Mesenchymal stem cell of the bone marrow (primary cell): Measurements from ENCODE around the genes TPP1, OR2AG1, OR10A6 and STK33.

DNA sequence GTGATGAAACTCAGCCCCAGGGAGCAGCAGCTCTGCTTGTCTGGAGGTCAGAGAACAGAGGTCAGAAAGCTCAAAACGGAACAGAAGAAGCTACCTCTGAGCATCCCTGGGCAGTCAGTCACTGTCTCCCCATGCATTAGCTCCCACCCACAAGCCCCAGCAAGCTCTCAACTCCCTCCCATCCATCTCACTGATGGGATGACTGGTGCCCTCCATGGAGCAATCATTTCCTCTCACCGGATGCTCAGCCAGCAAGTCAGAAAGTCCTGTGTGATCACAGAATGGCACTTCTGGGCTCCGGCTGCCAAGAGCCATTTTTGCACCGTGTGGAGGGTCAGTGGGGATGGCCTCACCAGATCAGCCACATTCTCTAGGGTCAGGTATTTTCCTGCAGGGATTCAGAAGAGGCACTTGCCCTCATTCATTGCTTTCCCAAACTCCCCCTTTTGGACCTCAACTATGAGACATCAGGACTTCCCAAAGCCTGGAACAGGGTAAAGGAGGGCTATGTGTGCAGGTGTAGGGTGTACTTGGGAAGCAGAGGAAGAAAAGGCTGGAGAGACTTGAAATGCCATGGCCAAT, 1.7 kb downstream of the TPP1 start:
- CAGE, long polyA plus RNA: no peak

GRCh38 chr11:6619319-6619710, at the start of gene TPP1:
Gene TPP1, minus strand, starts transcription at chr11:6619422.
- CAGE, long polyA plus RNA: no peak

GRCh38 chr11:6680731-6681708, 2.1 kb downstream of the MRPL17 start:
- CAGE, long polyA plus RNA: no peak

DNA sequence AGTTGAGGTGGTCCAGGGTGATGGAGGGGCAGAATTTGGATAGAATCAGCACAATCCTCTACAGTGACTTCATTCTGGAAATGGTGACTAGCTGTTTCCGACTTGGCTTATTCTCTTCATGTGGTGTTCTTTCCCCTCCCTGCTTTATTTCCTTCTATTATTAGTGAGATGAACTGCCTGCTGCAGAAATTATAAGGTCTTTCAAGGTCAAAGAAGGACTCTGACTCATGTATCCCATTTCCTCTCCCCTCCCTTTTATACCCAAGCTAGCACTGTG, 12.2 kb upstream of the MRPL17 start:
- CAGE, long polyA plus RNA: no peak

- CAGE, long polyA plus RNA: no peak
These were observed at the start of gene OR2AG1 for GRCh38 chr11:6782841-6783101. Gene OR2AG1, plus strand, starts transcription at chr11:6783020.

- CAGE, long polyA plus RNA: no peak
These were observed 5.2 kb downstream of the SYT9 start for GRCh38 chr11:7256755-7257467.

DNA sequence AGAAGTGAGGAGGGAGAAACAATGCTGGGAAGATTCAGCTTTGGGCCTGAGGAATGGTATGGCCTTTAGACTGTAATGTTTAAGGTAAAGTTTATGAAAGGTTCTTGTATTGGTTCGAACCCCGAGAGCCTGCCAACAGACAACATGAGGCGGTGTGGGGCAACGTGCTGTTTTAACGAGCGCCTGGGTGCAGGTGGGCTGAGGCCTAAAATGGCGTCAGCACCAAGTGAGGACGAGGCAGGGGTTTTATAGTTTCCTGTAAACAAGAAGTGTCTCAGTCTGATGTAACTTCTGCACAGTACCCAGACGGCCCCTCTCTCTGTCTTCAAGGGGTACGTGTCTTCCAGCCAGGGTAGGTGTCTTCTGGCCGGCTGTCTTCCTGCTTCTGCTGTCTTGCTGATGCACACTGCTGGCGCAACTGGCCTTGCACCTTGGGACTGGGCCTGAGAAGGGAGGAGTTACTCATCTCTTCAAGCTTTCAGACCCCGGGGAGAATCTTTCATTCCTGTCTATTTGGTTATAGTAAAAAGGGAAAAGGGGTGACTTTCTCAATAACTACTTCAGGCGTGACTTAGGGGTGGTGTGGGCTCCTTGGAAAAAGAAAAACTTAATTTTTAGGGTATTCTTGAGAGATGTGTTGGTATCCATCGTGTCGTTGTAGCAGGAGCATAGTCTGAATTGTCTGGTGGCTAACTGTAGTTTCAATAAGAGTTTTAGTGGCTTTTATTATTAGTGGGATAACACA, 2.8 kb downstream of the PPFIBP2 start:
- CAGE, long polyA plus RNA: no peak

GRCh38 chr11:7575681-7576735, 62.2 kb downstream of the PPFIBP2 start:
- CAGE, long polyA plus RNA: no peak

GRCh38 chr11:7604749-7605146, 68.6 kb downstream of the CYB5R2 start:
- CAGE, long polyA plus RNA: no peak

GRCh38 chr11:7648260-7648944, 24.9 kb downstream of the CYB5R2 start:
- CAGE, long polyA plus RNA: no peak

GRCh38 chr11:7671268-7671769, 2.0 kb downstream of the CYB5R2 start:
- CAGE, long polyA plus RNA: no peak

DNA sequence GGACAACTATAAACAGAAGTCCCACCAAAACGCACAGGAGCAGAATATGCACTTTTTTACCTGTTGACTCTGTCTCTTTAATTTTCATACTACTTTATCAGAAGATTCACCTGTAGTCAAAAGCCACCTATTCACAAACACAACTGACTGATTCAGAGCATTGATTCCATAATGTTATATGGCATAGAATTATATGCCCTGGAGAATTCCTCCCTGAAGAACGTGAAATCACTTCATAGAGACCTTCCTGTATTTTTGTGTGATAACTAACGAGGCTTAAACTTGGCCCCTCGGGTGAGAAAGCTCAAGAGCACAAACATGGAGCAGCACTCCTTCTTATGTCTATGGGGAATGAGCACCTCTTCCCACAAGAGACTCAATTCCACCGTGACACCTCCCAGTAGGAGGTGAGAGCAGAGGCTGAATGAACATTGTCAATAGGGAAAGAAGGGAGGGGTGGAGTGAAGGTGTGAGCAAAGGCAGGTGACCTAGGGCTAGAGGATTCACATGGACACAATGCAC, at the start of gene OR10A6:
Gene OR10A6, minus strand, starts transcription at position 132 of the 522 bp plus-strand sequence.
- CAGE, long polyA plus RNA: no peak

DNA sequence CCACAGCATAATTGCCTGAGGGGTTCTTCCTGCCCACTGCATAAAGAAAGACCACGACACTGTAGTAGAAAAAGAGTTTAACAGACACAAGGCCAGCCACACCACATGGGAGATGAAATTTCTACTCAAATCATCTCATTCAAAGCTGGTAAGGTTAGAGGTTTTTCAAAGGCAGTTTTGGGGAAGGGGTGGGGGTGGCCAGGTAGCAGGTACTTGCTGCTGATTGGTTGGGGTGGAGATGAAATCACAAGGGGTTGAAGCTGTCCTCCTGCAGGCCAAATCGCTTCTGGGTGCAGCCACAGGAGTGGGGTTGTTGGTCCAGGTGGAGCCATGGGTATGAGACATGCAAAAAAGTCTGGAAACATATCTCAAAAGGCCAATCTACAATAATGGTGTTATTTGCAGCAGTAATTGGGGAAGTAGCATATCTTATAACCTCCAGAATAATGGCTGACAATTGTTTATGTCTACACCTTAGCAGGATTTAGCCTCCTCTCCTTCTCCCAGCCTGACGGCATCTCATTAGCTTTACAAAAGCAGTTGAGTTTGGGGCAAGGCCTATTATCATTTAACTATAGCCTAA, 4.8 kb upstream of the NLRP10 start:
- CAGE, long polyA plus RNA: no peak

GRCh38 chr11:7991612-7992289, 4.6 kb downstream of the EIF3F start:
- CAGE, long polyA plus RNA: no peak

GRCh38 chr11:8032868-8033640, 45.9 kb downstream of the EIF3F start:
- CAGE, long polyA plus RNA: no peak

DNA sequence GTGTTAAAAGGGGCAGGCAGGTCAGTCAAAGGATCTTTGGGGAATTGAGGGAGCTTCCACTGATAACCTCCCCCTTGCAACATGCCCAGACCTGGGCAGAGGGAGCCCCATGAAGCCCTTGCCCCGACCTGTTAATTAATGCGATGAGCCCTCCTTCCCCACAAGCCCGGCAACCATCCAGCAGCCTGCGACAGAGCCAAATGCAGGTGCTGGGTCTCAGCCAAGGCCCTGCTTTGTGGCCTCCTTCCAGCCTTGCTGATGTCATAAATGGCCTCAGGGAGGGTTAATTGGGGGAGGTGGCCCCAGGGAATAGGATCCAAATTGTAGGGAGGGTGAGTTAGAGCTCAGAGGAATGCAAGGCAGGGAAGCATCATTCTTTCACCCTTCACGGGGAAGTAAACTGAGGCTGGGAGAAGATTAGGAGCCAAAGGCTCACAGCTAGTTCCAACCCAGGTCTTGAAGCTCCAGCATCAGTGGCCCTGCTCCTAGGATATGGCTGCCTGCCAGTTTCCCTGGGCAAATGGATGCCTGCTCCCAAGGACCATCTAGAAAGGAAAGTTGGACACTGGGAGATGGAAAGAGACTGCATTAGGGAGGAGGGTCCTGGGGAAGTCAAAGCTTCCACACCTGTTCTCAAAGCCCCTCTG, 34.3 kb downstream of the LMO1 start:
- CAGE, long polyA plus RNA: no peak

DNA sequence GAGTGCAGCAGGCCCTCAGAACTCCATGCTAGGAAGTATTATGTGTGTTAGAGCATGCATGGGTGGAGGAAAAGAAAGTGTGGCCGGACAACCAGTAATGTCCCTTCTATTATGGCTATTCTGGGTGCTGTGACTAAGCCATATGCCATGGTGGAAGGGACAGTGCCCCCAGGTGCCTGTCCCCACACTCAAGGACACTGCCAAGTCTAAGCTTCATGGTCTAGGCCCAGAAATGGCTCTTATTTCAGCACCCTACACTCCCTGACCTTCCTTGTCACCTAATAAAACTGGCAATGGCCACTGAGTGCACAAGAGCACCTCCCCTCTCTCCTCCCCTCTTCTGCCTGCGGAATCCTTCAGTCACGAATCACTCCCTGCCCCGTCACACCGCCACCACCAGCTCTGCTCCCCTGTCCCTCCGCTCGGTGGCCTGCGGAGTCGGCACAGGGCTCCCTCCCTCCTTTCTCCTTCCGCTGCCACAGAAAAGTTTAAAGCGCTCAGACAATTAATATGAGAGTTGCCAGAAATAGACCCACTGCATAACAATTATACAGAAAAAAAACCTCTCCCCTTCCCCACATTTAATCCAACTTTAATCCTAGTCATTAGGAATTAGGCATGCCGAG, 19.0 kb upstream of the LMO1 start:
- CAGE, long polyA plus RNA: no peak

- CAGE, long polyA plus RNA: no peak
These were observed 129.3 kb downstream of the STK33 start for GRCh38 chr11:8464665-8465169.

- CAGE, long polyA plus RNA: no peak
These were observed 112.0 kb downstream of the STK33 start for GRCh38 chr11:8482053-8482424.

DNA sequence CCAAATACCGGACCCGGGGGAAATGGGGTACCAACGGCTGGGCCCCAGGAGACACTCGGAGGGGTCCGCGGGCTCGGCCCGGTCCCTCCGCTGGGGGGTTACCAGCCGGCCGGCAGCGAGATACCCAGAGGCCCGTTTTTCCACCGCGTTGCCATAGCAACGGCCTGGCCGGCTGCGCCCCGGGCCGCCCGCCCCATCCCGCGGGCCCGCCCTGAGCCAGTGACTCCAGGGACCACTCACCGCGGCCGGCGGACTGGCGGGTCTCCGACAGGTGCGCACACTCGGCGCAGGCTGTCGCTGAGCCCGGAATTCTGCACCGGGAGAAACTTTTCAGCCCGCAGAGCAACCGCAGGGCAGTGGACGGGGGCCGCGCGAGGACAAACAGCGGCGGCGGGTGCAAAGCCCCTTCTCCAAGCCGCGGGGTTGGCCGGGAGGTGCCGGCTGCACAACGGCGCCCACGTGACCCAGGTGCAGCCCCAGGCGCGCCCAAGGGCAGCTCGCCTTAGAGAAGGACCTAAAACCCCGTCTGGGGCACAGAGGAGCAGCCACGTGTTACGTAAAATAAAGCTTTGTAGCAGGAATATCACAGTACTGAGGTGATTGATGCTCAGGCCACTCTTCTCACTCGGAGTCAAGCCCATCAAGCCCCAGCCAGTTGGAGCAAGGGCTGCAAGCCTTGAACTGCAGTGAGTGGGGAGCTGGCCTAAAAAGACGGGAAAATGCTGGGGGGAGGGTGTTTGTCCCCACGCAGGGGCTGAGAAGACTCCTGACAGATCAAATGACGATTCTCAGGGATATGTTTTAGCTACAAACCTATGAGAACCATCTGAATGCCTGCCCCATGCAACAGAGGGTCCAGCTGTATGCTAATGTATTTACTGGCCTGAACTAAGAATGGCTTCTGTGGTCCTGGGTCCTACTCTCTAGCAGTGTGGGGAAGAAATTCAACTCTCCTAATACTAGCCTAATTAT, at the start of gene STK33:
Gene STK33, minus strand, starts transcription at position 386 of the 972 bp plus-strand sequence.
- CAGE, long polyA plus RNA: no peak